ENCODE measurements around the genes TCF23 and IFT172.

DNA sequence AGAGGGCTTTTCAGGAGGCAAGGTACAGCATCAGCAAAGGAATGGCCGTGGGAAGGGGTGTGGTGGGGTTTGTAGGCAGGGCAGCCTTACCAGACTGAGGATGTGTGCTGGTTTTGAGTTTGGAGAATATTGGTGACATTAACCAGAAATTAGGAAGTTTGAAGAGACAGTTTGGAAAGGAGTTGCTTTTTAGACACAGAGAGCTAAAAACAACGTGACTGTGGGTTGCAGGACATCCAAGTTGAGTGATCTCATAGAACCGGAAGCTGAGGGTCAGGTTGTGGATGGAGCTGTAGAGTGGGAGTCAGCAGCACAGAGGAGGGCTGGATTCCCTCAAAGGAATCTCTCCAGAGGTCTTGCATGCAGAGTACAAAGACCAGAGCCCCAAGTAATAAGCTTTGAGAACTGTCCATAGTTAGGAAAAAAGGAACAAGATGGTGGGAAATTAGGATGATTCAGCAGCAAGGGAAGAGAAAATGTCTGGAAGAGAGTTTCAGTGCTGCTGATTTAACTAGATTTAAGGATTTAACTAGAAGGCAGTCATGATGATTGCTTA is 9.3 kb downstream of the MAPRE3 start:
- PRO-cap, result no peak

DNA sequence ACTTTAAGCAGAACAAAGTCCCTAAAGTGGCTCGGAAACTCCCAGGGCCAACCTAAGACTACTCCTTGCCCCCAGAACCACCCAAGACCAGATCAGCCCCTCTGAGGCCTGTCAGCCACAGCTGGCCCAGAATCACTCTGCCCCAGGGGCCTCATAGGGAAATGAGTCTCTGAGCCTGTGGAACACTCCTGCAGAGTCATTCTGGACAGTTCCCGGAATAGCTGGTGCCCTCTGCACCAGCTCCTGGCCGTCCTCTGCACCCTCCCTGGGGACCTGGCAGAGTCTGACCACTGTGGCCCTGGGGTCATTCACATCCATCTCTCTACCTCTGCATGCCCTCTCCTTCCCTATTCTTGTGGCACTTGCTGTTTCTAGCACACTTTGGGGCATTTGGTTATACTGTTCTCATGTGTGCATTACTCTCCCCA is 14.6 kb upstream of the TMEM214 start:
- PRO-cap, result no peak

GRCh38 chr2:27082564-27083094 is 3.9 kb upstream of the KHK start:
- PRO-cap, result no peak

- PRO-cap, result no peak
These were observed at the start of gene TCF23 for GRCh38 chr2:27148574-27149393. TSS of gene TCF23 (plus strand) at chr2:27149004.

GRCh38 chr2:27150600-27150982 is 1.8 kb downstream of the TCF23 start:
- PRO-cap, result no peak

DNA sequence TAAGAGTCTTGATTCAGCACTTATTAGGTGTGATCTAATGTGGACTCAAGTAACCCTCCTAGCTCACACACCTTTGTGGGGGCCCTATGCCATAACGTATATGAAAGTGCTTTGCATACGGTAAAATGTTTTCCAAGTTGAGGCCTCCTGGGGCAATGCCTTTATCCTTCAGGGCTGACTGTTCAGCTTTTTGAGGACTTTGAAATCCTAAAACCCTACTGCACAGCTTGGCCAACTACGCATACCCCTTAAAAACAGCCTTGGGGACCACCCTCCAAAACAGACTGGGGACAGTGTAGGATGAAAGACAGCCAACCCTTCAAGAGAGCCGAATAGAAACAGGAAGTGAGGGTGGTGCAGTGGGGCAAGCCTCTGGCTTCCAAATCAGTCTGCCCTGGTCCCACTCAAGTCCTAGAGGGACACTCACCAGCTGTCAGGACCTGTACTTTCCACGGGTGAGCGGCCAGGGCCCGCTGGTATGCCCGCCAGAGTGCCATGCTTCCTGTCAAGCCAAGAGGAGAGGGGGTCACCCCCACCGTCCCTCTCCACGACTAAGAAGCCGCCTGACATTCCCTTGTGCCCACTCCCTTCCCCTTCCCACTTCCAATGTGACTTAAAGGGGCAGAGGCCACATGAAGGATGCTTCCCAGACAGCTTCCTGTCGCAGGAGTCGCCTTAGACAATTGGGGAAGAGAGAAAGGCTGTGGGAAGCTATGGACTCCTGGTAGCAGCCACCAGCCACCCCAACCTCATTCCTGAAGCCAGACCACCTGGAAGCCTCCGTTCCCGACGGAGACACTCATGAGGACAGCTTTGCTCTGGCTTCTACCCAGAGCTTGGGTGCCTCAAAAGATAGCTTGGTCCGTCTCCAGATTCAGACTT is 635 bp downstream of the MPV17 start:
- PRO-cap, result no peak

- PRO-cap, result no peak
These were observed 1.1 kb upstream of the MPV17 start for GRCh38 chr2:27323941-27324445.

DNA sequence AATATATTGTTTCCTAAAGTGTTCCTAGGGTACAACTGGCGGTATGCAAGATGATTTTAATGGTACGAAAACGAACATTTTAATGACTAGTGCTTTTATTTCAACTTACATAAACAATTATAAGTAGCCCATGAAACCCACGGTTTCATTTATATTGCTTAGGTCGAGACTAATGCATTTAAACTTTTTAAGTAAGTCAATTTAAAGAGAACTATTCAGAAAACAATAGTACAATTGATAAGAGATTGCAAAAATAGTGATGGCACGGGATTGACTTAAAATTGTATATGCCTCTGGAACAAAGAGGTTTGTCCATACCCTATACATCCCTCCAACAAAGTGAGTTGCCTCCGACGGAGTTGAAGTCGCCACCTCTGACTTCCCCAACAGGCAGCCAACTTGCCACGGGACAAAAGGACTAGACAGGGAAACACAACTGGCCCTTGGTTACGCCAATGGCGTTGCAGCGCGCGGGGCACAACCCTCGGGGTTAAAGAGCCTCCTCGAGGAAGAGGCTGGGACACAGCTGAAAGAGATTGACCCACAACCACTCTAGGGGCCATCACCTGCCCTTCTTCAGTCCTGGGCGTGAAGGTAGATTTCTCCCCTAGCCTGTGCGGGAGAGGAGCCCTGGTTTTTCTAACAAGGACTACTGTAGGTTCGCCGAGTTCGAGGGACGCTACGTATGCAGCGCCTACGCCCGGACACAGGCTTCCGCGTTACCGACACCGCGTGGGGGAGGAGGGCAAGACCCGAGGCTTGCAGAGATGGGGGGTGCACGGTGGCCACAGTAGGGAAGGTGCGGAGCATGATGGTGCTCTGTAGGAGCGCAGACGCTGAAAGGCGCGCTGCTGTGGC is 566 bp downstream of the GTF3C2 start:
- PRO-cap, result no peak

- PRO-cap, result no peak
These were observed 1.7 kb downstream of the SNX17 start for GRCh38 chr2:27371975-27372704.

DNA sequence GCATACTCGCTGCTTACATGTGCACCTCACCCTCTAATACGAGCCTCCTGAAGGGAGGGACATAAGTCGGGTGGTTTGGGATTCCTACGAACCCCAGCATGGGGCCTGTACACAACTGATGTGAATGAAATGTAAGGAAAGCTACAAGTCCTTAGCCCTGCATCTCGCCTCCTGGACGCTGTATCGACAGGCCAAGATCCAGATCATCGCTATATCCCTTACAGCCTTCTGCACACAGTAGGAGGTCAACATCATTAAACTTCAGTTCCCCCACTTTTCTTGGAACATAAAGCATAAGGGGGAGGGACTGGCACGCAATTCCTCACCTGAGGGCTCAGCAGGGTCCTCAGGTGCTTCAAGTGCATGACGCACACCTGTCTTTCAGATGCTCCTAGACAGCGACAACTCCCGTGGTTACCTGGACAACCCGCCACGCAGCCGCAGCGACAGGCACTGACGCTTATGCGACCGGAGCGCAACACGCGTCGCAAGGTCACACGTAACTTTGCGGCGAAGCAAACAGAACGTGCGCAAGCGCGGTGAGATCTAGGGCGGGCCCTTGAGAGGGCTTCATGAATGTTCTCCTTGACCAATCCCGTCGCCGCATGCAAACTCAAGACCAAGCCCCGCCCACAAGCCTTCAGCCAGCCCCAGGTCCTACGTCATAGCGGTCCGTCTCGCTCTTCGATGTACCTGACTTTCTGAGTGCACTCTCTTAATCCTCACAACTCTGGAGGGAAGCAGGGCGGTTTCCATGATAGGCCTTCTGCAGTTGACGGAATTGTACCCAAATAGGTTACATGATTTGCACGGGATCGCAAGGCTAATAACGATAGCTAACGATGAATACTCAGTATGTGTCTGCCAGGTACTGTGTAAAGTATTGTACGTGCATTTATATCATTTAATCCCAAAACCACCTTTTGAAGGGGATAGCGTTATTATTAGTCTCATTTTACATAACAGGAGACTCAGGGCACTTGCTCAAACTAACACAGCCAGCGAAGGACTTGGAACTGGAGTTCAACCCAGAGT is at the start of gene IFT172:
TSS of gene IFT172 (minus strand) at position 455 of the 1,035 bp plus-strand sequence.
- PRO-cap, result no peak

GRCh38 chr2:27509326-27509551 is 12.6 kb downstream of the GCKR start:
- PRO-cap, result no peak

GRCh38 chr2:27707262-27707803 is 43.6 kb downstream of the SLC4A1AP start:
- PRO-cap, result no peak

DNA sequence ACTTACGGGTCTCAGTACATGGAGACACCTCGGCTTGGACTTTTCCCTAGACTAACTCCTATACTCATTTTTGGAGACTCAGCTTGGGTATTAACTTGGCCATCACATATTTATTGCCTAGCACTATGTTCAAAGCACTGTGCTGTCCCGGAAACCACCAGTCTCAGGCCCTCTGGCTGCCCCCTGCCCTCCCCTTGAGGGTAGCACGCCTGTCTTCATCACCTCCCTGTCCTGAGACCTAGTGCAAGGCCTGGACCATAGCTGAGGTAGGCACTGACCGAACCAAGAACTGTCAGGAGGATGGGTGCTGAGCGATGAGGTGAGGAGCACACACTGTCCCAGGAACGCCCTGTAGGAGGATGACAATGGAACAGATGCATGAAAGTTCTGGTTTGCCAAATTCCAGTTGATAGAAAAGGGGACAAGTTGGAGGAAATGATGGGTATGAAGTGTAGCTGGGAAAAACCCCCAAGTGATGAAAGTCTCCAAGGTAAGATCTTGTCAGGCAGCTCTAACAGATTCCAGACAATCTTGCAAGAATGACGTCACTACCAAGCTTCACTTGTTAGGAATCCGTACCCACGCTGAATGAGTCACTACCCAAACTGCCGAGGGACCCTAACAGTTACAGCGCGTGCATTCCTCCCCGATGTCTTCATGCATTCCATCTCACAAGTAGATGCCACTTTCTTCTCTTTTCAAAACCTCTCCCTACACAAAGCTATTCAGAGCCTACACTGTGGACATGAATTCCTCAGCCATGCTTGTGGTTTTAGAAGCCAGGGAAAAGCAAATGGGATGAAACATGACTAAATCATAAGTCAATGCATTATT is 27.5 kb downstream of the MRPL33 start:
- PRO-cap, result no peak

DNA sequence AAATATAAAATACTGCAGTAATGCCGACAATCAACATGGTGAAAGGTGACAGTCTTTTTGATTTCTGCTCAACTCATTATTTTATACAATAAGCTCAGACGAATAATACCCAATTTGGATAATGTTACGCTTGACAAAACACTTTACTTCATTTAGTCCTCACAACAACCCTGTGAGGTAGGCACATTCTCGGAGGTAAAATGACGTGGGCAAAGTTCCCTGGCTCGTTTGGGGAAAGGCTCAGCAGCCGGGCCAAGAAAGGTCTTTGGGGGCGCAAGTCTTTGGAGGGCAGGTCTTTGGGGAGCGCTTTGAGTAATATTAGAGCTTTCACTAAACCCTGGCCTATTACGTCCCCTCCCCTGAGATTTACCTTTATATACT is 495 bp downstream of the RBKS start:
- PRO-cap, result no peak

- PRO-cap, result no peak
These were observed 10.8 kb downstream of the BABAM2 start for GRCh38 chr2:27901116-27901932.

- PRO-cap, result no peak
These were observed 75.4 kb downstream of the BABAM2 start for GRCh38 chr2:27966076-27966275.

DNA sequence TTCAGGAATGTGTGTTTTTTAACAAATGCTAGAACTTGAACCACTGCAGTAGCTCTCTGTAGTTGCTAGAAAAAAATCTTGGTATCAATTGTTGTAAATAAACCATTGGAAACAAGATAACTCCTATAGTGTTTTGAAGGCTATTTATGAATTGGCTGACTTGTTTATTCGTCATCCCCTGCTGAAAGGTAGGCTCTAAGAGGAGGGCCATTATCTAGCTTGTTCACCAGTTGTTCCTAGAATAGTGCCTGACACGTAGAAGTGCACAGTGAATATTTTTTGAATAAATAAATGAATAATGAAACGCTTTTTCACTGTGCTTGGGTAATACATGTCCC is 211.4 kb downstream of the BABAM2 start:
- PRO-cap, result no peak

DNA sequence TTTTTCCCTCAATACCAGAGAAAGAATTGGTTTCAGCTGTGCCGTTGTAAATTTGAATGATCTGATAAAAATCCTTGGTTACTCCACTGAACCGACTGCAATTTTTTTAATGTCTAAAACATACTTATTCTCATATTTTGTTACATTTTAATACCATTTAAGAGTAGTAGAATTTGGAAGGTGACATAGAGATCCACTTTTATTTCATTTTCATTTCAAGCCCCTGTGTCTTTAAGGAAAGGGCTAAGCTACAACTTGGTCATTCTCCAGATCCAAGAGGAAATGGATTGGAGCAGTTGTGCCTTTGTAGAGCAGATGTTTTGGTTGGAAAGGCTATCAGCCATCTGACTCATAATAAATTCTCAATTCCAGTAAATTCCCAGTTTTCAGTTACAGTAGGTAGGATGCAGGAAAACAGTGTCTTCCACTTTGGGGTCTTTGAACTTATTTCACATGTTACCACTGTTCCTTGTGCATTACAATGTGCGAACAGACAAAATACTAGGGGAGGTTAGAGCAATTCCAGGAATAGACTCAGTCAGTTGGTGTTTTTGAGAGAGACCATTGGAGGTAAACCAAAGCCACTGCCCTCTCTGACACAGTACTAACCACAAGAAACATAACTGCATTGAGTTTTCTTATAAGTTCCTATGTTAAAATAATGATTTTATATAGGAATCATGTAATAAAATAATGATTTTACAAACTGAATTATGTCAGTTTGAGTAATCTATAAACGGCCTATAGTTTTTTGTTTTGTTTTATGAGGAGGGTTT is 211.9 kb downstream of the BABAM2 start:
- PRO-cap, result no peak

DNA sequence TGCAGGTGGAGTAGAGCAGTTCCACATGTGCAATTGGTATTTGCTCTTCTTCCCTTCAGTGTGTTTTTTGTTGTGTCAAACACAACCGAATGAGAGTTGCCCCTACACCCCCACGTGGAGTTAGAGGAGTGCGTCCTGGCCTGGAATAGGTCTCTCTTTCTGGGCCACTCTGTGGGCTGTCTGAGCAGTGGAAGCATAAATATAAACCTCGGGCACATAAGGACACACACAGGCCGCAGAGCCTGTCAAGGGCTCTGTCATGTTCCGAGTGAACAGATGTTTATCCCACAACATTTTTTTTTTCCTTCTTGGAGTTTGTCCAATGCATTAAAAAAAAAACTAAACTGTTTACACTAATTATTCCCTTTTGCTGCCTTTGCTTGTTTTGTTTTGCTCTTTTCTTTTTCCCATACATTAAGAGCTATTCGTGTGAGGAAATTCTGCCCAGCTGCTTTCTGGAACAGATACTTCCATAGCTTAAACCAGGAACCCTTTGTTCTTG is 228.4 kb upstream of the FOSL2 start:
- PRO-cap, result no peak

DNA sequence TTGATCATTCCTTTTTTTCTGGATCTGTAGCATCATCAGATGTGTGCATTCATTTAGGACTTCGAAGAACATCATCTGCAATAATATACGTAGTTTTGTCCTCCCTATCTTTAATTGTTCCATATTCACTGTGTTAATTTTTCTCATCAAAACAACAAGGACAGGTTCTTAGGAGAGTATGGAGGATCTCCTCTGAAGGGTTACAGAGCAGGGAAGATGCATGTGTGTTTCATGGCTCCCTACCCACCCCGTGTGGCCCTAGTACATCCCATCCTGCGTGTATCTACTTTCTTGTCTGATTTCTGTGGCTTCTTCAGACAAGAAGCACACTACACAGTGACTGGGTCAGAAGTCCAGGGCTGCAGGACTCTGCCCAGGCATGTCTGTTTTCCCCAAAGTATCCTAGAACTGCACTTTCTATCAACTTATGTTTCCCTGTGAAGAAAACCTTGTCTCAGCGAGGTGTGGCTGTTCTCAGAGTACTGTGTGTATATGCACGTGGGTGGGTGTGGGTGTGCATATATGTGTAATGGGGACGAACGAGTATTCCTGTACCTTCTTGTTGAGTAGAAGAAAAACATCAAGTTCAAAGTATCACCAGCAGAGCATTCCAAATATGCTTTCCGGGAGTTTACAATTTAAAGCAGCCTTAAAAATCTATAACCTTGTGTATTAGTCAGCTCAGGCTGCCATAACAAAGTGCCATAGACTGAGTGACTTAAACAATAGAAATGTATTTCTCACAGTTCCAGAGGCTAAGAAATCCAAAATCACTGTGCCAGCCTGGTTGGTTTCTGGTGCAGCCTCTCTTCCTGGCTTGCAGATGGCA is 220.3 kb upstream of the FOSL2 start:
- PRO-cap, result no peak